Mucosa of descending colon (tissue), 1 donor: Measurements from ENCODE around the genes GPX5, OR2J1, OR5V1 and TRIM31.

- PRO-cap: unidirectional peak, plus-strand start at chr6:28218689; bidirectional peak, plus-strand start at chr6:28219028, minus-strand start at chr6:28218969; unidirectional peak, minus-strand start at chr6:28219110
These were observed 6.3 kb upstream of the ZSCAN9 start for GRCh38 chr6:28218414-28219437.

DNA sequence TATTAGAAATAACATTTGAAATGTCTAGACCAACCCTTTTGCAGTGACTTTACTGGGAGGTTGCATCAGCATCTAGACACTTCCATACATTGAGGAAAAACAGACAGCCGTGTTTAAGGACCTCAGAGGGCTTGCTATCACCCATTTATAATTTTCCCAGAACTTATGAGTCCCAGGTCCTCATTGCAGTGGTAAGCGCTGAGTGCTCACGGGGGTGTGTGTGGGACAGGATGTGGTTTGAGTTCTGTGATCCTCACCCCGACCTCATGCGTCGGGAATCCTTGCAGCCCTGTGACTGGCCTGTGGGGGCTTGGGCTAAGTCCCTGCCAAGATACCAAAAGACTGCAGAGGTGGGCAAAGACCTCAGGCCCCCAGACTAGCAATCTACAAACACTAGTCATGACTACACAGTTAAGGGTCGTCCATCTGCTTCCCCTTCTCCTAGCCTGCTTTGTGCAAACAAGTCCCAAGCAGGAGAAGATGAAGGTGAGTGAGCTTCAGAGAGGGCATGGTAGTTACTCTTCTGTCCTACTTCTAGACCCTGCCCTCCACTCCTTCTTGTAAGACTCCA lies at the start of gene GPX5:
Gene GPX5 (plus strand): TSS at position 267 of the 571 bp plus-strand sequence.
- PRO-cap: no peak

DNA sequence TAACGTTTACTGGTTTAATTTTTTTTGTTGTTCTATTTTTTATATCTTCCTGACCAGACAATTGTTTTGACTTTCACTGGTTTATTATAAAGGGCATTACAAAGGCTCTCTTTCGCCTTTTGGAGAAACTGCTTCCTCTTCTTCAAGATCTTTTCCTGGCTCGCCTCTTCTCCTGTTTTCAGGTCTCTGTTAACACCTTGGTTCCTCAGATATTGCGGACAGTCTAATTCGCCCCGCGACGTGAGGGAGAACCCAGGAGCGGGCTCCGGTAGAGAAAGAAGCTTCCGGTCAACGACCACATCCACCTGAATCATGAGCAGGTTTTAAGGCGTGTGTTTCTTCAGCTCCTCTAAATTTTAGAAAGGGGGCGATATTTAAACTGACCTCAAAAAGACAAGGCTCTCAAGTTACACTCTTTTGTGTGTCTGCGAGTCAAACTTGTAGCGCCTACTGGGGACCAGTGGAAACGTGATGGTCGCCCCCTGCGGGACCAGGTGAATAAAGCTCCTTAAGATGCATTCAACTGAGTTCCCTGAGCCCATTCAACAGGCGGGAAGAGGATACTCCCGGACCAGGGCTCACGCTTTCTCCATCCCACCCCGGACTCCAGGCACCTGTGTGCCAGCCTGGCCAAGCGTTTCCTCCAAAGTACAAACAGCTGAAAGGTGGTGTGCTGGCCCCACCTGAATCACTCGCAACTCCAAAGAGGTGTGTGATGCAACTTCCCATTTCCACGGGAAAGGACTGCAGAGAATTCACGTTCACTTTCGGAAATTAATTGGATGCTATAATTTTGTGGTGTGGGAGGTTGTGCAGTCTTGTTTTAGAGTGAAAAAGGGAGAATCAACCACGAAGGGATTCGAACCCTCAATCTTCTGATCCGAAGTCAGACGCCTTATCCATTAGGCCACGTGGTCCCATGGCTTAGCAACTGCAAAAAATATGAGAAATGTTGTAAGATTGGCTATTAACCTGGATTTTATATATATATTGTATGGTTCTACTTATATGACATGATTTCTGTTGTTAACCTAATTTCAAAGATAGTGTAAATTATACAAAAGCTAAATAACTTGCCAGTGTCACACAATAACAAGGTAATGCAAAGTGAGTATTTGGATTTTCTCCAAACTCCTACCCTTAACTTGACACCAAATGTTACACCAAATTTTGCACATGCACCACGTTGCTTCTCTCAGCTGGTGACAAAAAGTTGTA lies 17.0 kb downstream of the GPX5 start:
- PRO-cap: unidirectional peak, minus-strand start at position 921 of the sequence

DNA sequence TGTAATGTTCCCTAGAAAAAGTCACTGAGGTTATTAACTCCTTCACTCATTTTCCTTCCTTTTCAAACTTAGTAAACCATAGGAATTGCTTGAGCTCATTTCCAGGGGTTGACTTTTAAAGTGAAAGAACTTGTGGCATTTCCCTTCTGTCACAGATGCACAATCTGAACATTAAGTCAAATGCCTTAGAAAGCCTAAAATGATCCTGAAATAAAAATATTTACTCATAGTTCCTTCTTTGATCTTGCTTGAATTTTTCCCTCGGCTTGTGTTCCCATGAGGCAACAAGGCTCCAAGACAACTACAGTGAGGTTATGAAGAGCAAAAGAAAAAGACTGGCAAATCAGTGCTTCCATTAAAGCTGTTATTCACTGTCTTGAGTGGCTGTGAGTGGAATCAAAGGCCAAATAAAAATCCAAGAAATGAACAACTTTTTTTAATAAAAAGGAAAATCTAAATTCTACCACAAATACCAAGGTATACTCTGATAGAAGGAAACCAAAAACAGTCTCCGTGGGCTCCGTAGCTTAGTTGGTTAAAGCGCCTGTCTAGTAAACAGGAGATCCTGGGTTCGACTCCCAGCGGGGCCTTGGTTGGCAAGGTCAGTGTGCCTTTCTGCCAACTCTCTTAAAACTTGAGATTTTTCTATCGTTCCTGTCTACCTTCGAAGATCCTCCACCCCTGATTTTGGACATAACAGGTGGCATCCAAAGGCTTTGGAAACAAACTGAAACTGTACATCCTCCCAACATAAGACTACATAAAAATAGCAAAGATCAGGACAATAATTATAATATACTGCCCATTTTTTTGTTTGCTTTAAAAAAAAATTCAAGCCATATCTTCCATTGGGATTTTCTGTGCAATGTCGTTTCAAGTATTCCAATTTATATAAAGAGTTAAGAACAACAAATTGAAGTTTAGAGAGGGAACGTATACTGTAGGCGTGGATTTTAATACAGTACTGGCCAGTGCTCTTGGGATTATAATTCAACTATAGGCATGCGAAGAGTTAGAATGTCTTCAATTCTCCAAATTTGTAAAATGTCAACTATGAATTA lies 138.7 kb upstream of the SCAND3 start:
- PRO-cap: no peak

- PRO-cap: bidirectional peak, plus-strand start at chr6:28896445, minus-strand start at chr6:28896333
These were observed 27.5 kb downstream of the TRIM27 start for GRCh38 chr6:28896139-28896779.

GRCh38 chr6:28922477-28922642 lies 1.4 kb downstream of the TRIM27 start:
- PRO-cap: no peak

GRCh38 chr6:28950756-28951254 lies 27.0 kb upstream of the TRIM27 start:
- PRO-cap: unidirectional peak, plus-strand start at chr6:28951024

DNA sequence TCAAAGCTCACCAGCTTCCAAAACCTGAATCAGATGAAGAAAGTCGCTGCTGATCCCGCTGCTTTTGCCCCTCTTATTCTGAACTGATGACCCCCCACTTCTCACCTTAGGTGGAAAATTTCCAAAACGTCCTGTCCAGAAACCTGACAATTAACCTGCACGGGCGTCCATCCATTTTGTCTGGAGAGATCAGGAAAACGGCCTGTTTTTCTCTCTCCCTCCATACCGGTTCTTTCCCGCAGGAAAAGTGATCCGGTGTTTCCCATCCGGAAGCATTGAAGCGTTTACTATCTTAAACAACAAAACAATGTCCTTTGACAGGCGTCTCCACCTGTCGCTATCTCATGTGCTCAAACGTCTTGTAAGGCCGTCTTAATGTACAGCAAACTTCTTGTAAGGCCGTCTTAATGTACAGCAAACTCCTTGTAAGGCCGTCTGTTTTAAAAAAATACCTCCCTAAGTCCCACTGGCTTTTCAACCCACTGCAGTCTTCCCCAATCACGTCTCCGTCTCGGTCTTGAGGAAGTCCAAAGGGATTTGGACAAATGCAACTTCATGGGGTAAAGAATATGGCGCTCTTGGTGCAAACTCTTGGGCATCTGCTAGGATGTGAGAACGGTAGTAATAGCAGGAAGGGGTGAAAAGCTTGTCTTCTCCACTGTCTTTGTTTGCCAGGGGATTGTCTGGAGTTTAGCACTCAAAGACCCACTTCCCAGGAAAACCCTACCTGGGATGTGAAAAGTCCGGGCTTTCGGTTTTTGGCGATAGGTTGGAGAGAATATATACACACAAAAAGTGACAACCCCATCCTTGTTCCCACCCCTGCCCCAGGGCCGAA lies 29.9 kb upstream of the TRIM27 start:
- PRO-cap: no peak

- PRO-cap: no peak
These were observed 34.3 kb upstream of the TRIM27 start for GRCh38 chr6:28958064-28958531.

- PRO-cap: no peak
These were observed 27.7 kb downstream of the ZNF311 start for GRCh38 chr6:28977125-28978123.

DNA sequence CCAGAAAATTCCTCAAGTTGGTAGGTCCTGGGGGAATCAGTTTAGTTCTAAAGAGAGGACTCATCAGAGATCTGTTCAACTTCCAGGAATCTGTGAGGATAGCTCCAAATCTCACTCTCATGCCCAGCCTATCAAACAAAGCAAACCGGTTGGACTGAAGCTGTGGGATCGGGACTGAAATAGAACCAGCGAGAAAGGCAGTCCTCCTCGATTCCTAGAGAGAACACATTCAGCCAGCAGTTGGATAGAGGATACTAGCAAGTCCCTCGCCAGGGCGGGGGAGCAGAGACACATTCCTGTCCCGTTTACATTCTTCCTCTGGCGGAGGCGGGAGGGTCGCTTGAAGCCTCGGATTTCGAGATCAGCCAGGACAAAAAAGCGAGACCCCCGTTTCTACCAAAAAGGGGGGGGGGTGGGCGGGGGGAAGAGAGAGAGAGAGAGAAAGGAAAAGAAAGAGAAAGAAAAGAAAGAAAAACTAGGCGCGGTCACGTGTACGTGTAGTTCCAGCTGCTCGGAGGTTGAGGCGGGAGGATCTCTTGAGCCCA lies 19.6 kb downstream of the ZNF311 start:
- PRO-cap: bidirectional peak, plus-strand start at position 260 of the sequence, minus-strand start at position 156 of the sequence

GRCh38 chr6:29099291-29099653 lies at the start of gene OR2J1:
Gene OR2J1 (plus strand): TSS chr6:29099490.
- PRO-cap: no peak

GRCh38 chr6:29368583-29369205 lies at the start of gene OR5V1:
Gene OR5V1 (minus strand): TSS chr6:29368865.
- PRO-cap: no peak

- PRO-cap: no peak
These were observed 6.8 kb downstream of the HLA-A start for GRCh38 chr6:29948981-29949585.

DNA sequence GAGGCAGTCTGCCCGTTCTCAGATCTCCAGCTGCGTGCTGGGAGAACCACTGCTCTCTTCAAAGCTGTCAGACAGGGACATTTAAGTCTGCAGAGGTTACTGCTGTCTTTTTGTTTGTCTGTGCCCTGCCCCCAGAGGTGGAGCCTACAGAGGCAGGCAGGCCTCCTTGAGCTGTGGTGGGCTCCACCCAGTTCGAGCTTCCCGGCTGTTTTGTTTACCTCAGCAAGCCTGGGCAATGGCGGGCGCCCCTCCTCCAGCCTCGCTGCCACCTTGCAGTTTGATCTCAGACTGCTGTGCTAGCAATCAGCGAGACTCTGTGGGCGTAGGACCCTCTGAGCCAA lies 10.3 kb upstream of the RNF39 start:
- PRO-cap: no peak

GRCh38 chr6:30101949-30102819 lies 10.7 kb downstream of the TRIM31 start:
- PRO-cap: bidirectional peak, plus-strand start at chr6:30102268, minus-strand start at chr6:30102104; unidirectional peak, minus-strand start at chr6:30102588

- PRO-cap: bidirectional peak, plus-strand start at chr6:30113335, minus-strand start at chr6:30113090
These were observed at the start of gene TRIM31 for GRCh38 chr6:30113004-30113962. Gene TRIM31 (minus strand): TSS chr6:30113090.

DNA sequence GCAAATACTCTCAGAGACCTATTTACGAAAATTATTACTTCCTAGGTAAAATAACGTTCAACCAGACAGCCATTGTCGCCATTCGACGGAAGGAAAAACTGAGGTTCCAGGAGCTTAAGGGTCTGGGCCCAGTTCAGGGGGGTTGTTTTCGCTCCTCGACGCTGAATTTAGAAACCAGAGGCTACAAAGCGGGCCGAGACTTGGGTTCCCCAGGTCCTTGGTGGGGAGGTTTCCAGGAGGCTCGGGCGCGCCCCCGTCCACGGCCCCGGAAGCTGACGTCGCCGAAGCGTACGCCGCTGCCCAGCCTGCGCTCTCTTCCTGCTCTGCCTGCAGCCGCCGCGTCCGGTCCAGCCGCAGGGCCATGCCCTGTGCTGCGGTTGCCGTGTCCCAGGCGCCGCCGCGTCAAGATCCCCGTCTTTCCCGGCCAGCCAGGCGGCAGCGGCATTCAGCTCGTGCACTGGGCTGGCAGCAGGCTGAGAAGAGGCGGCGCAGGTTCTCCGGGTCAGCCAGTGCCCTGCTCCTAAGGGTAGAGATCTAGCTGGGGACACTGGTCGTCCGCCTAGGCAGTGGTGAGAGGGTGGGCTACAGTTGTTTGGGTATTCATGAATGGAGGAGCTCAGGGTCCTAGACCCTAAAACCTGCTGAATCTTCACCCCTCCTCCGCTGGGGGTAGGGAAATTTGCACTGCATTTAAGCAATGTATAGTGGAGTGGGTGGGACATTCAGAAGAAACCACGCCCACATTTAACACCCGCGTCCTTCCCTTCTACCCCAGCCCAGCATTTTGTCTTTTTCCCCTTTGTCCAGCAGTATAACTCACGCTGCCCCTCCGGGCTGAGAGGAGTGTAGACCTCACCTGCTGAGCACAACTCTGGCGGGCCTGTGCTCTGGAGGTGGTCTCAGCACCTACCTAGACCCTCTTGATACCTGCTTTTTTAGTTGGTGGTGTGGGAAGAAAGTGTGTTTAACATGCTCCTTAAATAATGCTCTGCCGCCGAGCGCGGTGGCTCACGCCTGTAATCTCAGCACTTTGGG lies 1.0 kb upstream of the TRIM26 start:
- PRO-cap: bidirectional peak, plus-strand start at position 332 of the sequence, minus-strand start at position 274 of the sequence; unidirectional peak, minus-strand start at position 665 of the sequence

- PRO-cap: unidirectional peak, plus-strand start at chr6:30493739
These were observed 4.5 kb downstream of the HLA-E start for GRCh38 chr6:30493500-30494599.

GRCh38 chr6:30518333-30518865 lies 29.1 kb downstream of the HLA-E start:
- PRO-cap: no peak